Metanephros (tissue), 2 donors: ENCODE data around the genes VMO1, PLD2, ENO3, ZFP3 and RABEP1.

GRCh38 chr17:4742264-4743093 lies 2.8 kb upstream of the CXCL16 start:
- RAMPAGE, long total RNA = no peak

- RAMPAGE, long total RNA = no peak
Observed at GRCh38 chr17:4759774-4760238, 11.9 kb upstream of the TM4SF5 start.

DNA sequence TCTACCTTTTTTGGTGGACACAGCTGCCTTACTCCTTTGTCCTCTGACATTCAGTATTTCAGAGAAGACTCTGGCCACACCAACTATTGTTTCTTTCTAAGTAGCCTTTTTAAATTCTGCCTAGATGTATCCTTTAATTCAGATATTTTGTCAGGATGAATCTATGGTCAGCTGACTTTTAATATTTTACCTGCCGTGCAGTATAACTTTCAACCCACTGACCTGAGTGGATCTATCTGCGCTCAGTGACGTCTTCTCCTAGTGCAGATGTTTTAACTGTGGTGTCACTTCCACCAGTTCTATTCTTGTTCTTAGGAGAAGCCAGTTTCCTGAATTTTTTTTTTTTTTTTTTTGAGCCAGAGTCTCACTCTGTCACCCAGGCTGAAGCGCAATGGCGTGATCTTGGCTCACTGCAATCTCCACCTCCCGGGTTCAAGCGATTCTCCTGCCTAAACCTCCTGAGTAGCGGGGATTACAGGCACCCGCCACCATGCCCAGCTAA lies 5.0 kb upstream of the TM4SF5 start:
- RAMPAGE, long total RNA = no peak

- RAMPAGE, long total RNA = no peak
Observed at GRCh38 chr17:4770673-4771083, 1.0 kb upstream of the TM4SF5 start.

DNA sequence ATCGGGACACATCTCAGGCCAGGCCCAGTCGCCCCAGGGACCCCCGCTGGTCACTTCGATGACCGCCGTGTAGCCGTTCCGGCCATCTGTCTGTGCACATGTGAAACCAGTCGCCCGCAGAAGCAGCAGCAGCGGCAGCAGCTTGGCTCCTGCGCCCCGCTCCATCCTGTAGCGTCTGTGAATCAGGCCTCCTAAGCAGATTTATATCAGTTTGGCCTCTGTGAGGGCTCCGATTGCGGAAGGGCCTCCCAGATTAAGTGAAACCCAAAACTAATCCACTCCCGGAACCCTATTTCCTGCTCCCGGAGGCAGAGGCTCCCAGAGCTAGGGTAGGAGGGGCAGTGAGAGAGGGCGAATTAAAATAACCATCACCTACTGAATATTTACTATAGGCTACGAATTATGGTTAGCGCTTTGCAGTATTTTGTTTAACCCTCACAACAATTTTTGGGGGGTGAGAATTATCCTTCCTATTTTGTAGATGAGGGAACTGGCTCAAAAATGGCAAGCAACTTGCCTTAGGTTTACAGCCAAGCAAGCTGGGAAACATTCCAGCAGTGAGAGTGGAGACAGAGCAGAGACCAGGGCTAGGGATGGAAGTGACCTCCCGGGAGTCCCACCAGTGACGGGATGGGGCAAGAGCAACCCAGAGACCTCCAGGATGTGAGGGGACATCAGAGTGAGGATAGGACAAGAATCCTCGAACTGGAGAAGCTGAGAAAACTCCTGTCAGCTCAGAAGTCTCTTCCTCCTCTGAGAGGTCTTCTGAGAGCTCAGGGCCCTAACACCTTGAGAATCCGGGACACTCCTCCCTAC lies at the start of gene VMO1:
TSS of gene VMO1 (minus strand) at position 177 of the 816 bp plus-strand sequence.
- RAMPAGE, long total RNA = no peak

- RAMPAGE, long total RNA = no peak
Observed at GRCh38 chr17:4796556-4796913, 571 bp downstream of the PSMB6 start.

- RAMPAGE, long total RNA = no peak
Observed at GRCh38 chr17:4806782-4807780, at the start of gene PLD2. Gene PLD2 (plus strand): TSS chr17:4807152.

DNA sequence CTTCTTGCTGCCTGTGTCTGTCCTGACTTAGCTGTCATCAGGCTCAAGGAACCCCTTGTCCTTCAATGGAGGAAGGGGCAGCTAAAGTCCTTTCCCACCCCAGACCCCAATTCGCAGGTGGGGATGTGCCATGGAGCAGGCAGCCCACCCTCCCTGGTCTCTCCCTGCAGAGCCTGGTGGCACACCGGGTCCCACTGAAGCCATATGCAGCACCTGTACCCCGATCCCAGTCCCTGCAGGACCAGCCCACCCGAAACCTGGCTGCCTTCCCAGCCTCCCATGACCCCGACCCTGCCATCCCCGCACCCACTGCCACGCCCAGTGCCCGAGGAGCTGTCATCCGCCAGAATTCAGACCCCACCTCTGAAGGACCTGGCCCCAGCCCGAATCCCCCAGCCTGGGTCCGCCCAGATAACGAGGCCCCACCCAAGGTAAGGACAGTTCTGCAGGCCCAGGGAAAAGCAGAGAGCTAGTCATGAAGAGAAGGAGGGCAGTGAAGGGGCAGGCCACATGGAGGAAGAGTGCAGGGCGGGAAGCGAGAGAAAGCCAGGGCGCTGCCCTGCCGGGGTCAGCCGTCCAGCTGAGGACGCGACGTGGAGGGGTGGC lies 7.9 kb upstream of the C17orf107 start:
- RAMPAGE, long total RNA = no peak

DNA sequence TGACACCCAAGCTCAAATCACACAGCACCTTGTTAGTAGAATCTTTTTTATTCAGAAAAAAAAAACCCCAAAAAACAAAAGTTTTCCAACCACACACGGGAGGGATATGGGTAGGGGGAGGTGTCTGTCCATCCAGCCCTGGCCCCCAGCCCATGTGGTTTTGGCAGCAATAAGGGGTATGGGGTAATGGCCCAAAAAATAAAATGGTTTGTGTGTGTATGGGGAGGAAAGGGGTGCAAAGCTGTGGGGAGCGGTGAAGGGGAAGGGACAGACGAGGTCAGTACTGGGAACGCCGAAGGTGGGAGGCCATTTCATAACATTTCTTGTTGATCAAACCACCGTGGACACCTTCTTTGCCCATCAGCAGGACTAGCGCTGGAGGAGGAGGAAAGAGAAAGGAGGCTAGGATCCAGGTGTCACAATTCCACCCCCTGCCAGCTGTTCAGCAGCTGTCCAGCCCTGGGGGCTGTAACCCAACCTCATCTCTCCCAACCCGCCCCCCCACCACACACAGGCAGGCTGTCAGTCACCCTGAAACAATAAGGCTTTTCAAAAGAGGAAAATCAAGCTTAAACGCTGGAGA lies 2.6 kb downstream of the PFN1 start:
- RAMPAGE, long total RNA = no peak

GRCh38 chr17:4950892-4951306 lies at the start of gene ENO3:
Gene ENO3 (plus strand): TSS chr17:4951119.
- RAMPAGE, long total RNA = no peak

- RAMPAGE, long total RNA = no peak
Observed at GRCh38 chr17:4951462-4951934, 579 bp downstream of the ENO3 start.

DNA sequence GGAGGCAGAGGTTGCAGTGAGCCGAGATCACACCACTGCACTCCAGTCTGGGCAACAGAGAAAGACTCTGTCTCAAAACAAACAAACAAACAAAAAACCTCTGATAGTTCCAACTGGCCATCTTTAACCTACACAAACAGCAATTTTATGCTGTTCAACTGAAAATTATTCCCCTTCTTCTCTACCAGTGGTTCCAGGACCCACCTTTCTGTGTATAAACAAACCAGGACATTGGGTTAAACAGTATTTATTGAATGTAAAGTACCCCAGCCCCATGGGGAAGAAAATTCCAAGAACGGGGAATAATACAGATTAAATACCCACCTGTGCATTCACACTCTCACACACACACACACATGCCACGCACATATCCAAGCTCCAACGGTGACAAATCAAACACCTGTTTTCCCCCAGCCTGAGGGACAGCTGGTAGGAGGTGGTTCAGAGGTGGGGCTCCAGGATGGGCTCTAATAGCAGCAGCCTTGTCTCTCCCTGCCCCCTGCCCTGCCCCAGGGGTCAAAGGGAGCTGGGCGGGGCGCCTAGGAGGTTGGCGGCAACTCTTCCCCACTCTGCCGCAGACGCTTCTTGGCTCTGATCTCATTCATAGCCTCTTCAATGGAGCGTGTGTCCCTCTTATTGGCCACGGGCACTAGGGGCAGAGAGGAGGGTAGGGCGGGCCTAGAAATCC lies 8.2 kb downstream of the ENO3 start:
- RAMPAGE, long total RNA = no peak

DNA sequence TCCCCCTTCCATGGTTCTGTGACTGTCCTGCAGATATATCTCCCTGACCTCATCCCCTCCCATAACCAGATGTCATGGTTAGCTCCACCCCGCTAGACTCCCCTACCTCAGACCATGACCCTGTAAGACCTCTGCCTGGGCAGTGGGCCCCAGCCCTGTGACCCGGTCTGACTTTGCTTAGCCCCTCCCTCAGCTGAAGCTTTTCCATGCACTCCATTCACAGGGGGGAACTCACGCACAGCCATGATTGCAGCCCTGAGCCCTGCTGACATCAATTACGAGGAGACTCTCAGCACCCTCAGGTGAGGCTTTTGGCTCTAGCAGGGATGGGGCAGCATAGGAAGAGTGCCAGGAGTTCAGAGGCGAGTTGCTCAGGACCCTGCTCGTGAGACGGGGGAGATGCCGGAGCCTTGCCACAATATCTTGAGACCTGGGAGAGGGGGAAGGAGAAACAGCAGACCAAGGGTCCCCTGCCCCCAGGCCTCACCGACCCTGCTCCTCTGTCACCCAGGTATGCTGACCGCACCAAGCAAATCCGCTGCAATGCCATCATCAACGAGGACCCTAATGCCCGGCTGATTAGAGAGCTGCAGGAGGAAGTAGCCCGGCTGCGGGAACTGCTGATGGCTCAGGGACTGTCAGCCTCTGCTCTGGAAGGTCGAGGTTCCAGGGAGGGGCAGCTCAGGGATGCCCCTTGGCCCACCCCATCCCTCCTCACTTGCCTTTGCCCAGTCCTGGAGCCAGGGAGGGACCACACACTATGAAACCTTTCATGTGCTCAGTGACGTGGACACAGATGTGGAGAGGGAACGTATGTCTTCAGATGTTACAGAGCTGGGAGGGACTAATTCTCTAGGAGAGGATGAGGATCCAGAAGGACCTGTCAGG lies 6.8 kb downstream of the KIF1C start:
- RAMPAGE, long total RNA = no peak

GRCh38 chr17:5020244-5020948 lies 14.8 kb downstream of the SLC52A1 start:
- RAMPAGE, long total RNA = no peak

DNA sequence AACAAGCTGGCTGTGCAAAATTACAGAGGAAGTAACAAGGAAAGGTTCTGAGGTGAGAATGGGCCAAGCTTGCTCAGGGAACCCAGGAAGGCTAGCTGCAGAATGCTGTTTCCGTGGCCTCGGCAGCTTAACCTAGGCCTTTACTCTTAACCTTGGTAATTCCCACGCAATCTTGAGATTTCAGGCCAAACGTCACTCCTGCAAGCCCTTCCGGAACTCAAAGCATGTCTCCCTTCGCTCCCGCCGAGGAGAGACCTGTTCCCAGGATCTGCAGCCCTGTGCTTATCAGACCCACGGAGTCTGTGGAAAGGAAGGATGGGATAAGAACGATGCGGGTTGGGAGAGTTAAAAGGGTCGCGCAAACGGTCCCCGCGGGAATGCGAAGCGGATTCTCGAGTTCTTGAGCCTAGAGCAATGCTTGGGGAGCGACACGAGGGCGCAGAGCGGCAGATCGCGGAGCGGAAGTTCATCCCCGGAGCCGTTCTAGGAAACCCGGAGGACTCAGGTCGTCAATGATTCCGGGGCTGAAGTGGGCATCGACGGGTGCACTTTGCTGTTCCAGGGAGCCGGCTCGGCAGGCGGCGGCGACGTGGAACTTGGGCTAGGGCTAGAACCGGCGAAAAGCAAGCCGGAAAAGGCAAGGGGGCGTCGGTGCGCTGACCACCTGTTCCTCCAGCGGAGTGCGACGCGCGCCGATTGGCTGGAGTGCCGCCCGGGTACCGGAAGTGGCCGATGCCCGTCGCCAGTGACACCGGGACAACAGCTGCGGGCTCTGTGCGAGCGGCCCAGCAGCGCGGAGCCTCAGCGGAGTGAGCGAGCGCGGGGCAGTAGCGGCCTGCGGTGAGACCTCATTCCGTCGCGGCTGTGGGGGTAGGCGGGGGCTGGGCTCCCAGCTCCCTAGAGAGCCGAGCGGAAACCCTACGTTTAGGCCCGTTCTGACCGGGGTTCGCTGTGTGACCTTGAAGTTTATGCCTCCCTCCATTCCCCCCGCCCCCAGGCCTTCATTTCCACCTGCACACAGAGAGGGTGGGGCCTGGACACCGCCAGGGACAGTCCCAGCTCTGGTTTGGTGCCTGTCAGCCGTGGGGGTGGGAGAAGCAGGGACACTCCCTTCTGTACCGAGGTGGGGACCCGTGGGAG lies at the start of gene ZFP3:
TSS of gene ZFP3 (plus strand) at position 732 of the 1,140 bp plus-strand sequence.
- RAMPAGE, long total RNA = start-site peak on the plus strand centred at position 748 of the sequence, 81 bp wide, 1,295 and 56 reads in 2 replicates

GRCh38 chr17:5078876-5079234 lies 588 bp downstream of the ZFP3 start:
- RAMPAGE, long total RNA = no peak

DNA sequence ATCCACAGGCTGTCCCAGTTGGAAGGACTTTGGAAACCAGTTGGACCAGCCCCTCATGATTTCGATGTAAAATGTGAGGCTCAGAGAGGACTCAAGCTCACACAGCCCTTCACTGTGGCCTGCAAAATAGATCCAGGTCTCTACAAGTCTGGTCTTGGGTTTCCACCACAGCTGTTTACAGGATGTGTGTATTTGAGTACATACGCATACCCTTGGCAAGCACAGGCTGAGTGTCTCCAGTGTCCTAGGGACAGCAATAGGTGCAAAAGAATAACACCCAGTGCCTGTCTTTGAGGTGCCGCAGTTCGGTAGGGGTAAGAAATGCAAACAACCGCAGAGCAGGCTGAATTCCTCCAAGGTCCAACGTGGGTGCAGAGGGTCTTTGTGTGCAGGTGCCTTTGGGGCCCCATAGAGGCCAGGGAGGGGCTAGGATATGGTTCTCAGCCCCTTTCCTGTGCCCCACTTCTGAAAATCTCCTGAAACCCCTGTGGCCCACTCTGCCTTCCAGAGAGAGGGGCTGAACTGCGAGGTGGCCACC lies 5.1 kb downstream of the USP6 start:
- RAMPAGE, long total RNA = no peak

DNA sequence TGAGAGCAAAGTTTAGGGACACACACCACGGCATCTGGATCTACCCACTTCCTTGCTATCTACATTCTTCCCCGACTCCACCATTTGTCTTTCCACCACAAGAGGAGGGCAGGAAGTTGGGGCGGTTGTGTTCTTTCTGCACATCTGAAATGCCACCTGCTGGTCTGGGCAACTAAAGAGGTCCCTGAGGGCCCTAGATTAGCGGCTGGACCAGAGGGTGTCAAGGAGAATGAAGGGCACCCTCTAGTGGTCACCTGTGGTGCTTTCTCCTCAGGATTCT lies 2.8 kb upstream of the SCIMP start:
- RAMPAGE, long total RNA = no peak

- RAMPAGE, long total RNA = no peak
Observed at GRCh38 chr17:5281757-5282951, at the start of gene RABEP1. Gene RABEP1 (plus strand): TSS chr17:5282284.

DNA sequence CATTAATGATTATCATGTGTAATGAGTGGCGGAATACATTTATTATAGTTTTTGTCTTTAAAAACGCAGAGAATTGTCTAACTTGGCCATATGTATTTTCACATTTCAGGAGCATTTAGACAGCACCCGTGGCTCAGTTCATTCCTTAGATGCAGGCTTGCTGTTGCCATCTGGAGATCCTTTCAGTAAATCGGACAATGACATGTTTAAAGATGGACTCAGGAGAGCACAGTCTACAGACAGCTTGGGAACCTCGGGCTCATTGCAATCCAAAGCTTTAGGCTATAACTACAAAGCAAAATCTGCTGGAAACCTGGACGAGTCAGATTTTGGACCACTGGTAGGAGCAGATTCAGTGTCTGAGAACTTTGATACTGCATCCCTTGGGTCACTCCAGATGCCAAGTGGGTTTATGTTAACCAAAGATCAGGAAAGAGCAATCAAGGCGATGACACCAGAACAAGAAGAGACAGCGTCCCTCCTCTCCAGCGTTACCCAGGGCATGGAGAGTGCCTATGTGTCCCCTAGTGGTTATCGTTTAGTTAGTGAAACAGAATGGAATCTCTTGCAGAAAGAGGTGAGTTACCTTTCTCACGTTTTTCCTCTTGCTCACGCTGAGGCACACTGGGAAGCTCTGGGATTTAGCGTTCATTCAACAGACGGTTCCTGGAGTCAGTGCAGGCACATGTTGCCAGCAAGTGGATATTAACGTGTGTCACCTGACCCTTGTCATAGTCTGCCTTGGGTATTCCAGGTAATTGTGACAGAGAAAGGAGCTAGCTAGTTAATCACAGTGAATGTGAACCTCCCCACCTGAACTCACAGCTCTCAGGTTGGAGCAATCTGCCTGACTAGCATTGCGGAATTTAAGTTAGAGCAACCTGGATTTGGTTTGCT lies 58.1 kb downstream of the NUP88 start:
- RAMPAGE, long total RNA = no peak